Cardiac atrium fibroblast (primary cell): ENCODE data around the genes PMP22 and CENPV.

- RAMPAGE, long total RNA, result no peak
Observed at GRCh38 chr17:15092166-15092805, 172.8 kb downstream of the PMP22 start.

DNA sequence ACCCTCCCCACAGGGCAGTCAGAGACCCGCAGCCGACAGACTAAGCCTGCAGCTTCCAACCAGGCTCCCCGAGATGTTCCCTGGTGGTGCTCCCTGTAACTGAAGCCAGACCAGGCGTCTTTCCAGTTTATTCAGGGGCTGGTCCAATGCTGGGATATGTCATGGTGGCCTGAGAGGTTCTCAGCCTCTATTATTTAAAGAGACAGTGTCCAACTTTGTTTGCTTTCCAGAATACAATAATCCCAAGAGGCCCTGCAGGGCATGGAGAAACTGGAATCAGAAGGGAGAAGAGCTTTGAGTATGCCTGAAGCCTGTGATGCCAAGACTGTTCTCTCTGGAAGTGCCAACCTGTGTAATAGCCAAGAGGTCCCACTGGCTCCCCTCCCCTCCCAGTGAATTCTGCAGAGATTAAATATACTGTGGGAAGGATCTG lies at the start of gene PMP22:
PMP22 (minus strand) TSS at position 101 of the 433 bp plus-strand sequence.
- RAMPAGE, long total RNA, result no peak

- RAMPAGE, long total RNA, result no peak
Observed at GRCh38 chr17:15346061-15346520, 4.7 kb upstream of the TEKT3 start.

GRCh38 chr17:15488225-15489129 lies 21.1 kb upstream of the CDRT4 start:
- RAMPAGE, long total RNA, result no peak

- RAMPAGE, long total RNA, result no peak
Observed at GRCh38 chr17:15655024-15655663, 29.0 kb downstream of the TRIM16 start.

DNA sequence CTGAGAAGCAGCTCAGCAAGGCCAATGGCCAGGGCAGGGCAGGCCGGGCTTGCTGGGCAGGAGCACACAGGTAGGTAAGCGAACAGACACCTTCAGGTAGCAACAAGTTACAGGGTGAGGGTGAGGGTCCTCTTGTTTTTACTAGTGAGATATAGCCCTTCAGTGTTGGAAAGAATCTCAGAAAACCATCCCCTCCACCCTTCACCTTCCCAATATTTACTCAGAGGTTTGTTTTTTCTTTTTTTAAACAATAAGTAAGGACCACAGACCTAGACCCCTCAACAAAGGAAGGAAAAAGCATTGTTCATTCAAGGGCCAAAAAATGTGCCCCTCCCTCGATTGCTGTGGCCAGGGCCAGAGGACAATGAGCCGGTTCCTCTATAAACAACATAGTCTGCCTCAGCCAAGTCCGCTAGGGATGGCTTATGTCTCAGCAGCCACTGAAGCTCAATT lies 24.2 kb downstream of the TRIM16 start:
- RAMPAGE, long total RNA, result no peak

DNA sequence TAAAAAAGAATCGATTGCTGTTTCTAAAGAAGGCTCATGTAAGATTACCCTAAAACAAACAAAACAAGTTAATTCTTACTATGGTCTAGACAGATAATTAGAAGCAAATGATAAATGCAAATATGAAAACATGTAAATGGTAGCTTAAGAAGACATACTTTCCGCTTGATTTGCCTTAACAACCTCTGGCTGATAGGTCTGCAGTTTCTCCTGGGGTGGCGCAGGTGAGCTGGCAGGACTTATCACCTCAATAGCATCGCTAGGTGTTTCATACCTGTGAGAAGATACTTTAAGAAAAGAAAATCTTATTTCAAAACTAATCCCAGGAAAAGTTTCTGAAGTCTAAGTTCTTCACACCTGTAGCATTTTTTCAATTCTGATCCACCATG lies 58.7 kb downstream of the TTC19 start:
- RAMPAGE, long total RNA, result no peak

- RAMPAGE, long total RNA, result no peak
Observed at GRCh38 chr17:16114683-16115346, 100.5 kb downstream of the NCOR1 start.

DNA sequence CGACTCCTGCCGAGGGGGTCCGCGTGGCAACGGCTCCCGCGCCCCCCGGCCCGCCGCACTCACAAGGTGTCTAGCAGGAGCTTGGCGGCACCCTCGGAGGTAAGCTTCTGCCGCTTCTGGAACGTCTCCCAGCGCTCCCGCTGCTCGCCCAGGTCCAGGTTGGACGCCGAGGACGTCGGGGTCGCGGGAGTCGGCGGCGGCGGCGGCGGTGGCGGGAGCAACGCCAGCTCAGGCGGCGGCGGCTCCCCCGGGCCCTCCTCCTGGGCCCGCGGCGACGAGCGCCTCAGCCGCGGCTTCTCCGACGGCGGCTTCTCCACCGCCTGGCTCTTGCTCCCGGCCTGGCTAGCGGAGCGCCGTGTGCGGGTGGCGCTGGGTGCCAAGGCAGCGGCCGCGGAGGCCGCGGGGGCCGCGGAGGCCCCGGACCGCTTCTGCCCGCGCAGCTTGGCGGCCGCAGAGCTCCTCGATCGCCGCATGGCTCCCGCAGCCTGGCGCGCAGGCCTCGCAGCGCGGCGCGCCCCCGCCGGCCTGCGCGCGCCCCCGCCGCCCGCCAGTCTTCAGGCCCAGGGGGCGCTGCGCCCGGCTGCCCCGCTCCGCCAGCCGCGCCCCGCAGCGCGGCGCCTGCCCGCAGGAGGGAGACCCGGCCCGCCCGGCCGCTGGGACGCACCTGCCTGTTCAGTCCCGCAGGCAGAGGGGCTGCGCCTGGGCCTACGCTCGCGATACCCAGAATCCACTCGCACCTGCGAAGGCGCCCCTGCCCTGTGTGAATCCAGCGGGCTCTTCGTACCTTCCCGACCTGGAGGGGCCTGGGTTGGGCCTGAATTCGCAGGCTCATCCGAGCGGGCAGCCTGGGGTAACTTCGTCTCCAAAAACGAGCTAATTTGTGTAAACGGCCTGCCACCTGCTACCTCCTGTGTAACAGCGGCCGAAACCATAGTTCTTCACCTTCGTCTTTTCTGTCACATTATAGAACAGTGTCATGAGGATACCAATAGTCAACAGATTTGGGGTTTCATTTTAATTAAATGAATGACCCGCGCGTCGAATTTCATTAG lies at the start of gene CENPV:
CENPV (minus strand) TSS at position 506 of the 1,052 bp plus-strand sequence.
- RAMPAGE, long total RNA, result no peak

DNA sequence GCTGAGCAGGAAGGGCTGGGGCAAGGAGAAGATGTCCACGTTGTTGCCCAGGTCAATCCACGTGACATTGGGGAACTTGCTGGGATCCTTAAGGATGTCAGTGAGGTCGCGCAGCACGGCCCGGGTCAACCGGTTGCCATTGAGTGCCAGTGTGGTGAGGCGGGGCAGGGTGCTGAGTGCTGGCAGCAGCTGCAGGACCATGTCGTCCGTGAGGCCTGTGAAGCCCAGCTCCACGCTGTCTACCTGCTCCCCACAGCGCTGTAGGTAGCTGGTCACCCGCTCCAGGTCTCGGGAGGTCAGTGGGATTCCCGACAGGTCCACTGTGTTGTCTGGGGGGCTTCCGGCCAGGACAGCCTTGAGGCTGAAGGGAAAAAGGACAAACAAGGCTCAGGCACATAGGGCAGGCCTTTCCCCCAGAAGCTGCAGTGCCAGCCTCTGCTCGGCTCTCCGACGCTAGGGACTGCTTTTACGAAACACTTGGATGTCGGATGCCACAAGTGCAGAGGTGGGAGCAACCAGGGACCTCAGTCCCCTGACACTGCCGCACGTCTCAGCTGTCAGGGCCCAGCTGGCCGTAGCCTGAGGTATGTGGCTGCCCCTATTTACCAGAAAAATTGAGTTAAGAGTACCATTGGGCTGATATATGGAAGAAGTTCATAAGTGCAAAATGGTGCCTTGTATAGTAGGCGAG lies 28.5 kb downstream of the TRPV2 start:
- RAMPAGE, long total RNA, result no peak

GRCh38 chr17:16465207-16465958 lies 26.6 kb downstream of the LRRC75A start:
- RAMPAGE, long total RNA, result no peak

GRCh38 chr17:17040976-17041755 lies 1.1 kb upstream of the MPRIP start:
- RAMPAGE, long total RNA, result no peak

- RAMPAGE, long total RNA, result no peak
Observed at GRCh38 chr17:17044935-17045611, 2.8 kb downstream of the MPRIP start.

DNA sequence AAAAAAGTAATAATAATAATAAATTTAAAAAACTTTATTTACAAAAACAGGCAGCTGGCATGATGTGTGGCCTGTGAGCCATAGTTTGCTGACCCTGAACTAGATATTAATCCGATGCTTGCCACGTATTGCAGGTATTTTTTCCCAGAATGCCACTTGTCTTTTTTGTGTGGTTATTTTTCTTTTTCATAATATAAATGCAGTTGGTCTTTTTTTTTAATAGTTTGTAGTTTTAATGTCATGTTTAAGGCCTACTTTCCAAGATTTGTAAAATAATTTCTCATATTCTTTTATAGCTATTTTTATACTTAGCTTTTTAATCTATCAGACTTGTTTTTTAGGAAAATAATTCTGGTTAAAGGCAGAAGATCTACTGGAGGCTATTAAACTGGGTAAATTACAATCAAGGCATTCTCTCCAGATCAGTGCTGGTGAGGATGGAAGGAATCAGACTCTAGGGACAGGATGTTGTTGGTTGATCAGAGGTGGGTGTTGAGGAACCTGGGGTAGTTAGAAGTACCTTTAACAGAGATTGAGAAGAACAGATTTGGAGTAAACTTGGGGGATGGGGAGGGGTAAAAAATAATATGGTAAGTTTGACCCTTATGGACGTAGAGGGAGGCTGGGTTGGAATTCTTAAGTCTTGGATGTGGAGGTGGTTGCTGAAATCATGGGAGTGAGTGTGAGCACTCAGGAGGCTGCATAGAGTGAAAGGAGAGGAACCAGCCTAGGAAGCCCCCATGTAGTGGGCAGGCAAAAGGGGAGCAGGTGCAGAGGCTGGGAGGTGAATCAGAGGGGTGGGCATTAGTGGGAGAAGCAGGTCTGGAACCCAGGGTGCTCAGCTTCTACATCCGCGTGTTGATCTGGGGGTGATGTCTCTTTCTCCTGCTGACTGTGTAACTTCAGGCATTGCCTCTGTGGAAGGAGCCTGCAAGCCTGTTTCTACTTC lies 5.2 kb downstream of the MPRIP start:
- RAMPAGE, long total RNA, result no peak

DNA sequence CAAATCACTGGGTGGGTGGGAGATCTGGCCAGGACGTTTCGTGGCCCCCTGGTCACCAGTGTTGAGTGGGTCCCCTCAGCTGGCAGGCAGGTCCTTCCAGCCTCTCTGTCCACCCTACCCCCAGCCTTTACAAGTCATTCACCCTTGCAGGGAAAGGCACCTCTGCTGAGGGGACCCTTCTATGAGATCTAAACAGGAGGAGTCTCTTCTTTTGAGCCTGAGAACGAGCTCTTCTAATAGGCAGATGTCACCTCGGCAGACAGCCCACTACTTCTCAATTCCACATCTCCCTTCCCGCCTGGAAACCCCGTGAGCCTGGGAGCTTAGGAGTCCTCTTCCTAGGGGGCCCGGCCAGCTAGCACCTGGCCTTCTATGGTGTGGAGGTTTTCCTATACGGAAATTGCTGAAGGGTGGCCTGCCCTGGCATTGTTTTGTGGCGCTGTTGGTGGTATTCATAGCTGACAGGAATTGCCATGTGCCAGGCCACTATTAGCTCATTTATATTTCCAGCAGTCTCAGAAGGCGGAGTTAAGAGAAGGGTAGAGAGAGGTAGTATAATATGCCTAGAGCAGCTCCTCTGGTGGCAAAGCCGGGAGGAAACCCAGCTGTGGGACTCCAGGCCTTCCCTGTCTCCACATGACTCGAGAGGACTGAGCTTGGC lies 13.3 kb downstream of the MPRIP start:
- RAMPAGE, long total RNA, result no peak

DNA sequence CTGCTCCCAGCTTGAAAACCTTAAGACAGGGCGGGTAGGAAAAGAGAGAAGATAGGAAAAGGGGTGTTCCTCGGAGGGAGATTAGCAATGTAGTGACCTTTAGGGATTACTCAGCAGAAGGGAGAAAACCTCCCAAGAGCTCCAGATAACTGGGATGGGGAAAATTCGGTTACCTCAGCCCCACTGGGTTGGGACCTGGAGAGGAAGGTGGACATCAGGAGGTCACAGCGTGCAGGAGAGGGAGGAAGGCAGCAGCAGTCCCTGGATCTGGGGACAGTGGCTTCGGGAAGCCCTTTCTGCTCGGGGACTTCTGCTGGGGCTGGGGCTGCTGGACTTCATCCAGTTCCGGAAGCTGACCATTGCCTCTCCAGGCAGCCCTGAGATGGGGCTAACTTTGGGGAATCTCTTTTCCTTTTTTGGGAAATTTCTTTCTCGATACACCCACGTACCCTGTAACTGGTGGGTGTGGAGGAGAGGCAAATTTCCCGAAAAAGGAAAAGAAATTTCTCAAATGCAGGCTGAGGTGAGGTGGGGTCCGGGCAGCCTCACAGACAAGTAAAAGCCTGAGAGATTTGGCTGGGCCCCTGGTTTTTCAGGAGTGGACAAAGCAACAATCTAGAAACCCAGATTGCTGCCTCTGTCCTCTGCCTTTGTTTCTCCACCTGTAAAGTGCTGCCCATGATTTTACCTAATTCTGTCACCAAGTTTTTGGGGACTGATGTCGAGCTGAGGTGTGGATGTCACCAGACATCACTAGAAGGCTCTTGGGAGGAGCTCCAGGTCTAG lies 39.3 kb downstream of the MPRIP start:
- RAMPAGE, long total RNA, result no peak

DNA sequence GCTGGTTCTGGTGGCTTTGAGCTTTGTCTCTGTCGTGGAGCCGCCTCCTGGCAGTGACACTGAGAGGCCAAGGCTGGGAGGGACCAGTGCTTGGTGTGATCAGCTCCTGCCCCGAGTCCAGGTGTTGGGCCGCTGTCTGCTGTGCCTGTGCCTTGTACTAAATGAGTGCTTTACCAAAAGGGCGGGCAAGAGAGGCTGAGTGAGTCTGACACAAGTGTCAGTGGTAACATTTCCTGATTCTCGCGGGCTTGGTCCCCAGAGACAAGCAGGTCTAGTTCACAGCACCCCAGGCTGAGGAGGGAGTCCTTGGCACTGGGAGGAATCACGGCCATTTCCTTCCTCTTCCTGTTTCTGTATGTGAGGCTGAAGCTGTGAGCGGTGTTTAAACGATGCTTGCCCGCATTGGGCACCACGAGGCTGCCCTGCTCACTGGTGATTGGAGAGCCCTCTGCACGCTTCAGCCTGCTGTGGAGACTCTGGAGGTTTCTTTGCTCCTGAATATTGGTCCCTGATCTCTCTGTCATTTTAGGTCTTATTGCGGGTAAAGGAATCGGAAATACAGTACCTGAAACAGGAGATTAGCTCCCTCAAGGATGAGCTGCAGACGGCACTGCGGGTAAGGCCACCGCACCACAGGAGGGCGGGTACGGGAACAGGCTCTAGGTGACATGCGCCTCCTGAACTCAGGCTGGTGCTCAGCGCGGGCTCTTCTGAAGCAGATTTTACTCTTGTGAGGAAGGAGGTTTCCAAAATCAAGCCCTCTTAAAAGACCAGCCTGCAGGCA lies 30.0 kb downstream of the PLD6 start:
- RAMPAGE, long total RNA, result no peak

DNA sequence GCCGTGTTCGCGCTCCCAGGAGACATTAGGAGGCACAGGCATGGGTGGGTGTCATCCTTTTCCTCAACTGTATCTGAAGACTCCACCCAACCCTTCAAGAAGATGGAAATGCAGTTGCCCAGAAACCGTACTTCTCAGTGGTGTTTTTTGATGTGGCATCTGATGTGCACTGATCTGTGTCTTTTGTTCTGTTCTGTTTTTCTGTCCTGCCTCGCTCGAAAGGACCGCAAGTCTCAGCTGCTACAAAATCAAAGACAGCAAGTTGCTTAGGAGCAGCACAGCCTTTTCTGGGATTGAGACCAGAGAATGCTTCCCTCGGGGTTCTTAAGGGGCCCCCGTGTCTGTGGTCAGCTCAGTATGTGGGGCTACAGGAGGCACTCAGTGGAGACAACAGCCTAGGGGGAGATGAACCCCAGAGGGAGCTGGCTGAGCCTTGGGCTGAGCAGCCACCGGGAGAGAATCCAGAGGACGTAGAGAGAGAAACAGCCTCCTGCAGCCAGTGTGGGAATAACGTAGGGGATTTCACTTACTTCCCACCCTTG lies 24.0 kb downstream of the PLD6 start:
- RAMPAGE, long total RNA, result no peak

GRCh38 chr17:17184822-17185542 lies 21.2 kb downstream of the PLD6 start:
- RAMPAGE, long total RNA, result no peak

DNA sequence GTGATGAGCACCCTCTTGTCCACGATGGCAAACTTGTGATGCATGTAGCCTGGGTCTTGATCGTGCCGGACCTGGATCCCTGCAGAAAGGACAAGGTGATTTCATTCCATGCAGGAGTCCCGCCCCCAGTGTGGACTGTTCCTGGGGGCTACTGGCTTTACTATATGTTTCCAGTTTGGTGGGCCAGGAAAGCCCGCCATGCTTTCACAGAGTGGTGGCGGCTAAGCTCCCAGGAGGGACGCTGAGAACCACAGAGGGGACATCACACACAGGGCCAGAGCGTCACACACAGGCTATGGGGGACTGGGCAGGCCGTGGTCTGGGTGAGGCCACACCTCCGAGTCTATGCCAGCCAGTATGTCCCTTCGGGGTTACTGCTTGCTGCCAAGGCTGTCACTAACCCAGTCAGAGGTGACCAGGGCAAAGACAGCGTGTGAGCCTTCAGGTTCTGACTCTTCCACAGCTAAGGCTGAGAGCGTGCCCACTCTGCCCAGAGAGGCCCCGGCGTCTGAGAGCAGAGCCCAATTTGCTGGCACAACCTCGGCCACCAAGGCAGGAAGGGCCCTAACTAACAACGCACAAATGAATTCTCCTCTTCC lies 3.0 kb downstream of the PLD6 start:
- RAMPAGE, long total RNA, result no peak